WTC11 (cell line): ENCODE measurements around a stretch of chr2.

DNA sequence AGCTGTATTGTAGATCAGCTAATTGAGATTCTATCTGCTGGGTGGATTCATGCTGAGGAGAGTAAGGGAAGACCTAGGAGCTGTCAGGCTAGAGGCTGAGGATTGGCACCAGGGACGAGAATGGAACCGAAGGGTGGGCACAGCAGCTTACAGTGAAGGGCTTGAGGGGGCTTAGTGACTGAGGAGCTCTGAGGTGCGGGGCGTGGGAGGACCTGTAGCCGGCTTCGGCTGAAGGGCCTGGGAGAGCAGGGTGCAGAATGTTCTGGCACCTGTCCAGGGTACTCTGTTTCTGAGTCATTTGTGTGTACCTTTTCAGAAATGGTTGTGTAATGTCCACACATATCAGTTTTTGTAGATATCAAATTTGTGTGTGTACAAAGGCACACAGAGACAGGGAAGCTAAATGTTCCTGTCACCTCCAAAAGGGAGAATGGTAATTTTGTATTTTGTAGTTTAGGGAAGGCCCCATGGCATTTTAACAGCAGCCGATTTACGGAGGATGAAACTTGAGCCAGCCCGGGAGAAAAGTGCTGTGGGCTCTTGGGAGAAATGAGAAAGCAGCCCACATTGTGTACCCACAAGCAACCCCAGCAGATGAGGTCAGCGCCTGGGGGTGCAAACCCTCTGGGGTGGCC, 170.5 kb downstream of the PRKCE start:
- PRO-cap = no peak

DNA sequence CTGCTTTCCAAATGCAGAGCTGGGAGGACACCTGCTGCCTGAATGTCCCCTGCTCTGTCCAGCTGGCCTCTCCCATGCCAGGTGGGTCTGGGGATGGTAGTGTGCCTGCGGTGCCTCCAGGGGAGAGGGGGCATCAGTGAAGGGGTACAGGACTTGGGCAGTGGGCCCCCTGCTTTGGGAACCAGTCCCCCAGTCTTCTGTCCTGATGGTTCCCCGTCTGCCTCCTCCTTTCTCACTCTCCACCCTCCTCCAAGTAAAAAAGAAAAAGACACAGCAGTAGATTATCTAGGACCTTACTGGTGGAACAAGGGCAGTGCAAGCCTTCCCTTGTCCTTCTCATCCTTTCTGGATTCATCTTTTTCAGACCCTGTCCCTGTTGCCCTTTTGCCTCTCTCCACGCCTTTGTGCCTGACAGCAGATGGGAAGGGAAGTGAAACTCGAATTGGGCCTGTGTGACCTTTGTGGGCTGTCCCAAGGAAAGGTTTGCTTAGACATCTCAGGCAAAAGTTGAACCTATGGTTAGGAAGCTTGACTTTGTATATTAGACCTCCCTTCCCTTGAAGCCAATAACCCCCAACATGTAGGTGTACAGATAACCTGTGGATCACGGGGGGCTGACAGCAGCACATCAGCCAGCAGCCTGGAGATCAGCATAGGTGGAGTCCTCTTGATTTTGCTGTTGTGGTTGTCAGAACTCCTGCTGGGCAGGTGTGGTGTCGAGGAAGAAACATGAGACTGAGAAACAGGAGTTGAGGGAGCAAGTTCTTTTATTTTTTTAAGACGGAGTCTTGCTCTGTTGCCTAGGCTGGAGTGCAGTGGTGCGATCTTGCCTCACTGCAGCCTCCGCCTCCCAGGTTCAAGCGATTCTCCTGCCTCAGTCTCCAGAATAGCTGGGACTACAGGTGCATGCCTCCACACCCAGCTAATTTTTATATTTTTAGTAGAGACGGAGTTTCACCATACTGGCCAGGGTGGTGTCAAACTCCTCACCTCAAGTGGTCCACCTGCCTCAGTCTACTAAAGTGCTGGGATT, 185.3 kb downstream of the PRKCE start:
- PRO-cap = no peak

DNA sequence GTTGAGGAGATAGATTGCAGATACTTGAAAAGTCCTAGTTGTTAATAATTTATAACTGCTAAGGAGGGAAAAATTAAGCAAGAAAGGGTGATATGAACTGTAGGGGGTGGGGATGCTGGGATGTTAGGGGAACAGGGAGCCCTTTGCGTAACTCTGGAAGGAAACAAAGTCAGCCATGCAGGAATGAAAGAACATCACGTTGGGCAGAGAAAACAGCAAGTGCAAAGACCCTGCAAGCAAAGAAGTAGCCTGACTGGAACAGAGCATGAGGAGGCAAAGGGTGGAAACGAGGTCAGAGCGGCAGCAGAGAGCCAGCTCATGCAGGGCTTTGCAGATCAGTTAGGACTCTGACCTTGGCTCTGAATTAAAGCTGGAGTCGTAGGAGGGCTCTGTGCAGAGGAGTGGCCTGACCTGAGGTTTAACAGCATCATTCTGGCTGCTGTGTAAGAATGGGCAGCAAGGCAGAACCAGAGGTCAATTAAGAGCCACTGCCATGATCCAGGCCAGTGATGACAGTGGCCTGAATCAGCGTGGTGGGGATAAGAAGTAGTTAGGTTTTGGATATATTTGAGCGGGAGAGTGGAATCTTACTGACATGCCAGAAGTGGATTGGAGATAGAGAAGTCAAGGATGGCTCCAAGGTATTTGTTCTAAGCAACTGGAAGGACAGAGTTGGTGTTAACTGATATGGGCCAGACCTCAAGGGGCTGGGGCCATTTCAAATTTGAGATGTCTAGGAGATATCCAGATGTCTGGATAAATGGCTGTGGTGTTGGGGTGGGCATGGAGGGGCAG, 220.8 kb downstream of the PRKCE start:
- PRO-cap = no peak

- PRO-cap = no peak
Measured at GRCh38 chr2:46067696-46068411, 229.4 kb upstream of the EPAS1 start.

DNA sequence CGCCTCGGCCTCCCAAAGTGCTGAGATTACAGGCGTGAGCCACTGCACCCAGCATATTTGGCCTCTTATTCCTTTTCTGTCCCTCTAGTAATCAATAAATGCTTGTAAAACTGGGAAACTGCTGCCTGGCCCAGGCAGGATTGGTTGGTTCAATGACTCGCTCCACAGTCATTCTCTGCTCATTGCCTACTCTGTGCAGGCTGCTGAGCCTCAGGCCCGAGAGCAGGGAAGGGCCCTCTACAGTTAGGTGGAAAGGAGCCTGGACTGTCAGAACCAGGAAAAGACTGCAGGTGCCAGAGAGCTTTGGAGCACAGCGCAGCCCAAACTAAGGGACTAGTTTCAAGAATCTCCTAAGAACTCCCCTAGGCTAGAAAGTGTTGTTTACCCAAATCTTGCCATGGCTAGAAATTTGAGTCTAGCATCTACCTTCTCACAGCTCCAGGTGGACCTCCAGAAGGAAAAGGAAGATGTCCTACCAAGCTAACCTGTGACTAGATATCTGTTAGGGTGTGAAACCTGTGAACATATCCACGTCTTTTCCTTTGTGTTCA, 14.0 kb downstream of the EPAS1 start:
- PRO-cap = no peak

GRCh38 chr2:46356492-46356951, 59.3 kb downstream of the EPAS1 start:
- PRO-cap = no peak

GRCh38 chr2:46366586-46366943, 69.4 kb downstream of the EPAS1 start:
- PRO-cap = no peak

DNA sequence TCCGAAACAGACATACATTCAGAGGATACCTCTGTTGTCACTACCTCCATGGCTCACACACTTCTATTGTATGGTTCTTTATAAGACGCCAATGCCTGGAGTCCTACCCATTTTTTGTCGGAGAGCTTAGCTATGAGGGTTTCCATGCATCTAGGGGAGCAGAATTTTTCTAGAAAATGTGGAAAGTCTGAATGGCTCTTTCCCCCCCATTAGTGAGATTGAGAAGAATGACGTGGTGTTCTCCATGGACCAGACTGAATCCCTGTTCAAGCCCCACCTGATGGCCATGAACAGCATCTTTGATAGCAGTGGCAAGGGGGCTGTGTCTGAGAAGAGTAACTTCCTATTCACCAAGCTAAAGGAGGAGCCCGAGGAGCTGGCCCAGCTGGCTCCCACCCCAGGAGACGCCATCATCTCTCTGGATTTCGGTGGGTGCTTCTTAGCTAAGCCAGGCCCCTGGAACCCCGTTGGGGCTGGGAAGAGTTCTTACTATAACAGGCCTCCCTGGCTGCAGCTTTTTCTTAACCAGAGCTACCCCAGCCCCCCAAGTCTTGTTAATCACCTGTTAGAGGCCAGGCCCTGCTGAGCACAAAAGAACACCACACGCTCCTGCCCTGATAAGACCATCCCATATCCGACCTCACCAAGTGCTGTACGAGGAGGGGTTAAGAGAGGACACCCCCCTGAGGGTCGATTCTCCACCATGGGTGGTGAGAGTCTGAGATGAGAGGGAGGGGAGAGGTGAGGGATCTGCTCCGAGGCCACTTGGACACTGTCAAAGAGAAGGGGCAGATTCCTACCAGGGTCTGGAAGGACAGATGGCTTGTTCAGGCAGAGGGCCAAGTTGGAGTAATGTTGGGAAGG, 79.4 kb downstream of the EPAS1 start:
- PRO-cap = no peak

DNA sequence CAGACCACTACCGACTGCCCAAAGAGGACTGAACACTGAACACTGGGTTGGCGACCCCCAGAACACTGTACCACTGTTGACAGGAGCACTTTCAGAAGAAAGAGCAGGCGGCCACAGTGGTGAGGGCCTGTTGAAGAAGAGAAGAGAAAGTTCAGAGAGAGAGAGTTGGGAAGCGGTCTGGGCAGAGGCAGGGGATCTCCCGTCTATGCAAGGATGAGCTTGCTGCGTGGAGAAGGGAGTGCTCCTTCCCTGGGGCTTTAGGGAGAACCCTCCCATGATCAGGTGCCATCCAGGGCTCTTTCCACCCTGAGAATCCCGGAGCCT, 85.6 kb downstream of the EPAS1 start:
- PRO-cap = no peak

GRCh38 chr2:46459842-46461088, 82.0 kb upstream of the RHOQ start:
- PRO-cap = no peak

- PRO-cap = no peak
Measured at GRCh38 chr2:46561476-46562155, 19.2 kb upstream of the ATP6V1E2 start.

- PRO-cap = no peak
Measured at GRCh38 chr2:46563063-46563788, 20.8 kb upstream of the ATP6V1E2 start.

DNA sequence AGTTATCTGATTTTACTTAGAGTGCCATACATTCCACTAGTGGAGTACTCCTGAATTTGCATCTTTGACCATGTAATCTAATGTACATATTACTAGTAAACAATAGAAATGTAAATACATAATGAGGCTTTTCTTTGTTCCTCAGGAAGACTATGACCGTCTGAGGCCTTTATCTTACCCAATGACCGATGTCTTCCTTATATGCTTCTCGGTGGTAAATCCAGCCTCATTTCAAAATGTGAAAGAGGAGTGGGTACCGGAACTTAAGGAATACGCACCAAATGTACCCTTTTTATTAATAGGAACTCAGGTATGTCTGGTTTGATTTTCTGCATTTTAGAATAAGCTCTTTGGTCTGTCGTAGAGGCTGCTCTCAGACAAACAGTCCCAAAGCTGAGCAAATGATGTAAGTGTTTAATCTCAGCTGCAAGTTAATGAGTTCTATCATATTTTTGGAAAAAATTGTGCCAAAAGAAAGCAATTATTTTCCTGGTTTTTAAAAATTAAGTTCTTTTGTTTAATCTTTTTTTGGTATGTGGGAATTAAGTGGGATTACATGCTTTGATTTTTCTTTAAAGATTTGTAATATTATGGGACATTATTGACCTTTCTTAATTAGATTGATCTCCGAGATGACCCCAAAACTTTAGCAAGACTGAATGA, 33.7 kb upstream of the ATP6V1E2 start:
- PRO-cap = no peak

DNA sequence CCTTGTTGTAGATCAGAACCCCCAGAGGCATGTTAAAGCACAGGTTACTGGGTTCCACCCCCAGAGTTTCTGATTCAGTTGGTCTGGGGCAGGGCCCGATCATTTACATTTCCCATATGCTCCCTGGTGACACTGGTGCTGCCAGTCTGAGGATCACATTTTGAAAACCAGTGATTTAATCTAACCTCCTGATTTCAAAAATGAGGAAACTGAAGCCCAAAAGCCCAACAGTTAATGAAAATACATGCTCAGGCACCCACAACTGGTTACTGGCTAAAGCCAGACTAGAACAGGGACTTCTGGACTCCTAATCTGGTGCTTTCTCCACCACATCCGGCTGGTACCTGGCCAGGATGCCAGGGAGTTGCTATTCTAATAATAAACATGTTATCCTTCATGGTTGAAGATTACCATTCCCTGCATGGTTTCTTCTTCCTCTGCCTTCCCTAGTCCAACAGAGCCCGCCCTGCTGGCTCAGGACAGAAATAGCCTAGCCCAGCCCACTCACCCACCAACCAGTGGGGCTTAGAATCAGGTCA, 35.6 kb upstream of the SOCS5 start:
- PRO-cap = no peak

- PRO-cap = no peak
Measured at GRCh38 chr2:46717058-46717634, 18.1 kb downstream of the SOCS5 start.

DNA sequence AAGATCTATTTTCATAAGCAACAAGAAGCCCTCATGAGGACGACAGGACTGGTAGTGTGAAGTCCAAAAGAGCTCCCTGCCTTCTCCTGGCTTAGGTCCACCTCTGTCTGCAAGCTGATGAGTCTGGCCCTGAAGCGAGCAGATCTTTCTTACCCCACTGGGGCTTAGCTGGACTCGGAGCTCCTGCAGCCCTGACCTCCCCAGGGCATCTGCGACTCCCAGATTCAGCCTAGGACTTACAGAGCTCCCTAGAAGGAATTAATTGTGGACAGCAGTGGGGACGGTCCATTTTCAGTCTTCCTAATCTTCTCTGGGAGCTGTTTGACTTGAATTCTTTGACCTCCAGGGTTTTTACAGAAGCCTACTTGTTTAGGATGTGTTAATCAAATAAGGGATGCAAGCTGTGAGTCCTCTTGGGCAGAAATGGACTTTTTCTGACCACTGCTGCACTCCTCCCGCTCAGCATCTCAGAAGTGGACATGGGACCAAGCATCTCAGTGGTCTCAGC, 53.6 kb downstream of the MCFD2 start:
- PRO-cap = no peak

- PRO-cap = no peak
Measured at GRCh38 chr2:46873540-46873968, 42.1 kb downstream of the MCFD2 start.

DNA sequence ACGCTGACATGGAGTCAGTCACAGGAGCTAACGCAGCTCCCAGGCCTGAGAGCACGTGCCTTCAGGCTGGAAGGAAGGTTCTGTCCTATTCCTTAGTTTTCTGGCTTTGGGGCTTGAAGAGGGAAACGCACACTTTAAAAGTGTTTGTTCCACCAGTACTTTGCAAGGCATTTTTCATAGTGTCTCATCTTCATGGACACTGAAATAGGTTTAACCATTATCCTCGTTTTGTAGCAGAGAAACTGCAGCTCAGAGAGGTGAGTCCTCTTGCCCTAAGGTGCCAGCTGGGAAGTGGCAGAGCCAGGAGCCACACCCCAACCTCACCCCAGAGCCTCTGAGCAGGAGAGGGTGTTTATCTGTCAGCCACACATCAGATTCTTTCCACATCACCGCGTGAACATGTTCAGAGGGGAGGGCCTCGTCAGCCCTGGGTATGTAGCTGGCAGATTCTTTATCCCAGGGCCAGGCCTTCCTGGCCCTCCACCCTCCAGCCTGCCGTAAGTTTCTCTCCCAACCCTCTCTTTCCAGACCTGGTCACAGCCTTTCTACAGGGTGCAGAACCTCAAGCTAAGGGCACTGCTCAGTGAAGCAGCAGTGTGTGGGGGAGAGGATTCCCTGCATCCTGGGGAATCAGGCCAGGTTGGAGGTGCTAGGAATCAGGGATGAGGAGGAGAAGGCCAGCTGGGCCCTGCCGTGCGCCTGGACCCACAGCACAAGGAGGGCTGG, 85.7 kb downstream of the TTC7A start:
- PRO-cap = no peak

- PRO-cap = no peak
Measured at GRCh38 chr2:47043050-47043943, 102.3 kb downstream of the TTC7A start.

- PRO-cap = no peak
Measured at GRCh38 chr2:47057148-47057523, 98.0 kb downstream of the STPG4 start.